ENCODE measurements around a stretch of chr3.

- PRO-cap: no peak
These were observed 105.7 kb downstream of the SEC22A start for GRCh38 chr3:123307455-123307887.

GRCh38 chr3:123330287-123331453 is 118.2 kb downstream of the ADCY5 start:
- PRO-cap: no peak

DNA sequence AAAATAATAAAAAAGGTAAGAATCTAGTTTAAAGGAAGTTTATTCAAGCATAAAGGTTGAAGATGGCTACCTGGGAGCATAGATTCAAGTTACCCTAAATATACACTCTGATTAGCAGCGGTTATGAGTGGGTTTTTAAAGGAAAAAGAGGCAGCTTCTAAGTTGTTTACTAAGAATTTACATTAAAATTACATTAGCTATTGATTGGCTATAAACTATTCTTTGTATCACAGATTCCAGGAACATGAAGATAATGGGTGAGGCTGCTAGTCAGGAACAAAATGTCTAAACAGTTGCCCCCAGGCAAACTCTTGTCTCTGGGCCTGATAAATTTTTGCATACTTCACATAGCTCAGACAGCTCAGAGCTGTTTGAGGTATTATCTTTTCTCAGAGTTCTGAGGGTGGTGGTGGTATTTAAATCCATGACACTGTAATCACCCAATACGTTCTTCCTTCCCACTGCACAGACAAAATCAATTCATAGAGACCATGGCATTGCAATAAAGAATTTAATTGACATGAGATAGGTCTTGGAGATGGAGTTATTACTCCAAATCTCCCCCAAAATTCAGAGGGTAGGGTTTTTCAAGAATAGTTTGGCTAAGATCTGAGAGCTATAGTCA is 2.1 kb upstream of the HACD2 start:
- PRO-cap: no peak

- PRO-cap: no peak
These were observed 97.9 kb upstream of the HACD2 start for GRCh38 chr3:123682600-123683226.

DNA sequence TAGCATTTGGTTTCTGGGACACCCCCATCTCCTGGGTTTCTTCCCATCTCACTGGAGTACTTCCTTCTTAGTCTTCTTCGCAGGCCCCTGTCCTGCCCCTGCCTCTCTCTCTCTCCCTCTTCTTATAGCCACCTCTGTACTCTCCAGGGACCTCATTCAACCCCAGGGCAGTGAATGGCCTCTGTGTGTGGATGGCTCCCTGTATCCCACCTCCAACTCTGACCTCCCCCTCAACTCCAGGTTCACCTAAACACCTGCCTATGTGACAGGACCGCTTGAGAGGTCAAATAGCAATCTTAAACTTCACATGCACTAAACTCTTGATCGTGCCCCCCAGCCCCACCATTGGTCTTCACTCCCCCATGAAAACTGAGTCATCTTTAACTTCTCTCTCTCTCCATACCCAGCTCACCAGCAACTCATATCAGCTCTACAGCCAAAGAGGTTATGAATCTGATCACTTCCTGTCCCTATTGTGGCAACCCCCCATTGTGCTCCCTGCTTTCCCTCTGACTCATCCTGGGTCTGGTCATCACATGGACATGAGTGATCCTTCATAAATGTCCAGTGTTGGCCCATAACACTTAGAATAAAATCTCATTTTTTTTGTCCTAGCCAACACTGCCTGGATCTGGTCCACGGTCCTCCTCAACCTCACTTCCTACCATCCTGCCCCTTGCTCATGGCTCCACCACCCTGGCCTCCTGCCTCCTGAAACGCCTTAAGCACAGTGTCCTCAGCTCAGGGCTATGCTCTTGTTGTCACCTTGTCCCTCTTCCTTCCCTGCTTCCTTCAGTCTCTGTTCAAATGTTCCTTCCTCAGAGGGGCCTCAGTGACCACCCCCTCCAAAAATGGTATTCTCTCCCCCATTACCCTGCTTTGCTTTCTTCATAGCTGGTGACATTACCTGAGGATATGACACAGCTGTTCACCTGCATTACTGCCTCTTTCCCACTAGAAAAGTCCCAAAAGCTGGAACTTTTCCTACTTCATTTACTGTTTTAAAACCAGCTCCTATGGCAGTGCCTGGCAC is 103.5 kb upstream of the HACD2 start:
- PRO-cap: no peak

- PRO-cap: no peak
These were observed 115.5 kb upstream of the HACD2 start for GRCh38 chr3:123700350-123700702.

DNA sequence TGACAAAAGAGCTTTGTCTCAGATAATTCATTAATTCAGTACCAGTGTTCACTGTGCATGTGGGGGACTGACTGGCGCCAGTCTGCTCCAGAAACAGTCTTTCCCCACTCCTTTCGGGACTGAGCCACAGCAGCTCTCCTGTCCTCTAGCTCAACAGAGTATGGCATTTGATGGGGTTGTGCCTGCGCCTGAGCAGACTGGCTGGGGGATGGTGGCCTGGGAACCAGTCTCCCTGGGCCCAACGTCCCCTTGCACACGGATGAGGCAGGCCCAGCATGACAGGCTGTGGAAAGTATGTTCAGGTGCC is 105.2 kb downstream of the MYLK start:
- PRO-cap: no peak

- PRO-cap: unidirectional peak, plus-strand start at chr3:123784070
These were observed 100.4 kb downstream of the MYLK start for GRCh38 chr3:123783792-123784152.

DNA sequence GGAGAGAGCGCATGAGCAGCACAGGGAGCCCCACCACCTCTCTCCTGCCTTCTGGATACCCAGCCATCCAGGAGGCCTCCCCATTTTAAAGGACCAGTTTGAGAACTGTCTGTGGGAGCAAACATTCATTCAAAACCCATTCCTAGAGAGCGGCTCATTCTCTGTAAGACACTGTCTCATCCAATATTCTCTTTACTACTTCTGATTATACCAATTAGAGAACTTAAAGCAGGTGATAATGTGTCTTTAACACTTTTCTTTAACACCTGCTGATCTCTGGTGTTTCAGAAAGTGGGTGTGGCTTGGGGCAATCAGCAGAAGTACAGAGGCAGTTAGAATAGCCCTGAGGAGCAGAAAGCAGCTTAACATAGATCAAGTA is 219.6 kb downstream of the KALRN start:
- PRO-cap: no peak

DNA sequence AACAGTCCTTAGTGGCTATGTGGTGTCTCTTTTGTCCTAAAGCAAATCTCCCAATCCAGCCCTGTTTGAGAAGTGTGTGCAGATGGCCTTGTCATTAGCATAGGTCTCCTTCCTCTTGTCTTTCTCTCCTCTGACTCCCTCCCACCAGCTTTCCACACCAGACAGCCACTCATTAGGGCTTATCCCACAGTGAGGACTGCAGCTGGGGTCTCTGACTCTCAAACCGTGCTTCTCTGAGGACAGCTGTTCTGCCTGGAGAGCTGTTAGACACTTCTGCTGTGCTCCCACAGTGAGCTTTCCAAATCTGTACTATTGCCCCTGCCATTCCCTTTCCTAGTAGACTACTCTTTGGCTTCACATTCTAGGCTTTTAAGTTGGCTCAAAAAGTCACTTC is 331.4 kb downstream of the KALRN start:
- PRO-cap: no peak

GRCh38 chr3:124609244-124609905 is 120.9 kb upstream of the UMPS start:
- PRO-cap: bidirectional peak, plus-strand start at chr3:124609642, minus-strand start at chr3:124609504; unidirectional peak, plus-strand start at chr3:124609563

- PRO-cap: no peak
These were observed 113.1 kb upstream of the UMPS start for GRCh38 chr3:124617112-124617654.

GRCh38 chr3:124664577-124665276 is 65.5 kb upstream of the UMPS start:
- PRO-cap: no peak

GRCh38 chr3:124699089-124699550 is 31.1 kb upstream of the UMPS start:
- PRO-cap: no peak

- PRO-cap: no peak
These were observed 31.1 kb downstream of the UMPS start for GRCh38 chr3:124761164-124761917.

DNA sequence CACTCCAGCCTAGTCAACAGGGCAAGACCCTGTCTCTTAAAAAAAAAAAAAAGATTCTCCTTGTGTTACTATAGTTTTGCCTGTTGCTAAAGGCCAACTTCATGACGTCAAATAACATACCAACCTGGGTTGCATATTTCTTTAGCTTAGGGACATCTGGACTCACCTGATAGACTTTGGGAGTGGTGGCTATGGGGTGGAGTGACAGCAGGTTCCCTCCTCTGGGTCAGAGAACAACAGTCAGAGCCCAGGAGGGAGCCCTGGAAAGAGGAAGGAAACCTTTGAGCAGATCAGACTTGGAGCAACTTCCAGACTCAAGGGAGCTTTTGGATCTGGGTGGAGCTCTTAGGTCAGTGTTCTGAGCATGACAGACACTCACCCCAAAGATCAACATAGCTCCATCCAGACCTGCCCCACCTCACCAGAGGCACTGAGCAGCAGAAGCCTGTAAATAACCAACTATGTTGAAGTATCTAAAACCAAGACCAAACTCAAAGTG is 56.2 kb downstream of the UMPS start:
- PRO-cap: no peak

DNA sequence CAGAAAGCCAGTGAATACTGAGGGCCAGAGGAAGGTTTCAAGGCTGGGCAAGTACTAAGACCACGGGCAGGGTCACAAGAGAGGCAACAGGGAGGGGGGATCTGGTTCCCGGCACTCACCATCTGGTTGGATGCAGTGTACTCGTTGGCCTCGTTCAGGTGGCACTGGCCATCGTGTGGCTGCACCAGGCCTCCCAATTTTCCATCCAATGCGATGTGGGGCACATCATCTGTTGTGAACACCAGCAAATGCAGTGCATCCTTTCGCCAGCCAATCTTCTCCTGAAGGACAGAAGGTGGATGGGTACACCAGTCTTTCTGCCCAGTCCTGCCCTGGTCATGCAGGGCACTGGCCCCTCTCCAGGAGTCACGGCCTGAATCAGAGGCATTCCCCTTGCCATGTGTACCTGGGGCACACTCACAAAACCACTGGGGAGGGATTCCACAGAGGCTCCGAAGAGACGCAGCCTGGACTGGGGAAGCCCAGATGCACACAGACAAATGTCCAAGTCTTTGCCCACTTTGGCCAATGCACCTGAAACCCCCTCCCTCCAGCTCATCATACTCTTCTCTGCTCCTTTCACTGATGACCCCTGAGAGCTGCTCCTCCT is 65.9 kb downstream of the ITGB5 start:
- PRO-cap: no peak

GRCh38 chr3:124860417-124861155 is 26.6 kb downstream of the ITGB5 start:
- PRO-cap: no peak

GRCh38 chr3:124873205-124873721 is 13.9 kb downstream of the ITGB5 start:
- PRO-cap: no peak

DNA sequence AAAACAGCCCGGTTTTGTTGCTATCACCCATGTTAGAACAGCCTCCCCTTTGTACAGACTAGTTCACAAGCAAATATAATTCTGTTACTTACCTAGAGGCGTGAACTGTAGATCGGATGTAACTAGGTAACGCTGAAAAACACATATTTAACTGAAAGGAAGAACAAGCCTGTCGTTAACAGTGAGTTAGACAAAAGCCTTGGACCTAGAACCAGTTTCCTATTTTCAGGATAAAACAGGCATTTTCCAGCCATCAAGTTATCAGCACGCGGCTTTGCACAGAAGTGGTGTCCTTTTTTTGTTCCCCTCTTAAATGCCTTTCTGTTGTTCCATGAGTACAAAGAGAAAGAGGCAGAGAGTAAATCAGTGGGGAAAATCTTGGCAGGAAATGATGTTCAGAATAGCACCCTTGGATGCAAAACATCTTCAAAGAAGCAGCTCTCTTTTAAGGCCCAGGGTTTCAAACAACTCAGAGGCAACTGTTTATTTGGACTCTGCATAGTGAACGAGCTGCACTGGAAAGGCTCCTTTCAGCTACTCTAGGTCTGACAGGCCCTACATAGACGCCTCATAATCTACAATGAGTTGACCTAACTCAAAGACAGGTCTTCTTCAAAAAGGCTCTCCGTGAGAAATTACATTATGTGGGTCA is 53.5 kb downstream of the HEG1 start:
- PRO-cap: no peak